Bronchial epithelial cell (primary cell): Measurements from ENCODE around the gene RIC8B.

- RRBS, 2 experiments, result no CpG with 5 or more reads among the region's 16 CpGs
Measured at GRCh38 chr12:104473072-104474258, 16.7 kb downstream of the CHST11 start.

GRCh38 chr12:104603803-104604903, 147.4 kb downstream of the CHST11 start:
- RRBS, 2 experiments, result no CpG with 5 or more reads among the region's 11 CpGs

DNA sequence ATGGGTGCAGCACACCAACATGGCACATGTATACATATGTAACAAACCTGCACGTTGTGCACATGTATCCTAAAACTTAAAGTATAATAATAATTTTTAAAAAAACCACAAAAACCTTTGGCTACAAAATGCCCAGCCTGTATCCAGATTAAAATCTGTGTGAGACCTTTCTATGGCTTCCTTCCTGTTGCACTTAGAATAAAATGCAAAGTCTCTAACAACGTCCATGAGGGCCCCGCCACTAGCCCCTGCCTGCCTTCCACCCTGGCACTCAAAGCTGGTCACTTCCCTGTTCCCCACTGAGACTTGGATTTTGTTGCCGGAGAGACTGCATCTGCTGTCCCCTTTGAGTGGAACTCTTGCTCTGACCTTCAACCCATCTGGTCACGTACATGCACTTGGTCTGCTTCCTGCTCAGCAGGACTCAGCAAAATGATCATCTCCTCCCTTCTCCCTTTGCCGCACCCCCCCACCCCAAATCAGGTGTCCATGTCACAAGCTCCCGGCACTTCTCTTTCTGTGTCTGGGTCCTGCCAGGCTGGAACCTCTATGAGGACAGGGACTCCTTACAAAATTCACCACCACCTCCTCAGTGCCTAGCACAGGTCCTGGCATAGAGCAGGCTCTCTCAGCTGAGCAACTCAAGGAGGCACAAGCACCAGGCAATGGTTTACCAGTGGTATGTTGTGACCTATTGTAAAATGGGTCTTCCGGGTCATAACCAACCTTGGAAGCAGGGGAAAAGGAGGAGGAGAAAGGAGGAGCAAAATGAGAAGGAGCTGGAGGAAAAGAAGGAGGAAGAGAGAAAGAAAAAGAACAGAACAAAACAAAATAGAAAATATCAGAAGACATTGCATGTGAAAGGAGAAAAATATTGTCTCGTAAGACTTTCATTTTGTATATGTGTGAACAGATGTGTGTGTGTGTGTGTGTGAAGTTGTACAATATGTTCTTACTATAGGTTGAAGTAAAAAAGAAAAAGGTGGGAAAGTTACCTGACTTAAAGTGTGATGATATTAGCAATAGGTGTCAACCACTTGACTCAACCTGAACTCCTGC, 181.0 kb downstream of the CHST11 start:
- RRBS, 2 experiments, result no CpG with 5 or more reads among the region's 9 CpGs

DNA sequence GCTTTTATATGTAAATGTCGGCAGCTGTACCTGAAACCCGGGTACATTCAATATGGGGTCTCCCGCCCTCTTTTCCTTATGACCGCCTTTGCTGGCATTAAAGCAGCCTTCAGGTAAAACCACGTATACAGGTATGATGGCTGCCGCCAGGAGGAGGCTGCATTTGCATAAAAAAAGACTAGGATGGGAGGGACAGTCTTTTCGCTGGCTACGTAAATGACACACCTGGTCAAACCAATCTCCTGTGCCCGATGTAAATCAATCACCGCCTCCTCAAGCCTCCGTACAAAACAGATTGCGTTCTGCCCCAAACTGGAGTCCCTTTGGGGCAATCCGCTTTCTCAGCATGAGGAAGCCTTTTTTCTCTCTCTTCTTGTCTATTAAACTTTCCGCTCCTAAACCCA, 8.1 kb upstream of the ALDH1L2 start:
- RRBS, 2 experiments, result no CpG with 5 or more reads among the region's 14 CpGs

DNA sequence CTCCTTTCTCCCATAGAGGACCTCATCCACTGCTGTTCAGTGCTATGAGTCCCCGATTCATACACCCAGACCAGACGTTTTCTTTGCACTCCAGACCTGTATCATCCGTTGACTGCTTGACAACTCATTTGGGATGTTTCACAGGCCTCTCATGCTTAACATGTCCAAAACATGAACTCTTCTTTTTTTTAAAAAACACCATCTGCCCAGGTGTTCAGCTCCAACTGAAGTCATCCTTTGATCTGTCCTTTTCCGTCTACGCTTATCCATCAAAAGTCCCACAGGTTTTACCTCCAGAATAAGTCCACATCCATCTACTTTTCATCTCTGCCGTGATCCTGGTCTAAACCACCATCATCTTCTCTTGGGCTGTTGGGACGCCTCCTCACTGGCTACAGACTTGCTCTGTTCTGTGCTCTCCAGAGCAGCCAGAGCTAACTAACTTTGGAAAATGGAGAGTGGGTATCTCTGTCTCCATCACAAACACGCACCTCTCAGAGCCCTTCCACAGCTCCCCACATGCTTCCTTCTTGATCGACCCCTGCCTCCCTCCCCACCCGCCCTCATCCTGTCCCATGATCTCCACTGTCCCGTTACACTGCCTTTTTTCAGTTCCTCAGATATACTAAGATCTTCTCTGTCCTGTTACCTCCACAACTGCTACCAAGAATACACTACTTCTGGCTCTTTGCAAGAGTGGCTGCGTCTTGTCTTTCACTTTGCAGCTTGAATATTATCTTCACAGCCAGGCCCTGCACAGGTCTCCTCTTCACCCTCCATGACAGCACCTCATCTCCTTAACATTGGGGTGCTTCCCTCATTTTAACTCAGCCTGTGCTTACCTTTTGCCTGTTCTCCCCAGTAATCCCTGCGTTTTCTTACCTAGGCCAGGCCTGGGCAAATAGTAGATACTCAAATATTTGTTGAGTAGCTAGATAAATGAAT, 43.8 kb downstream of the APPL2 start:
- RRBS, 2 experiments, result no CpG with 5 or more reads among the region's 13 CpGs

DNA sequence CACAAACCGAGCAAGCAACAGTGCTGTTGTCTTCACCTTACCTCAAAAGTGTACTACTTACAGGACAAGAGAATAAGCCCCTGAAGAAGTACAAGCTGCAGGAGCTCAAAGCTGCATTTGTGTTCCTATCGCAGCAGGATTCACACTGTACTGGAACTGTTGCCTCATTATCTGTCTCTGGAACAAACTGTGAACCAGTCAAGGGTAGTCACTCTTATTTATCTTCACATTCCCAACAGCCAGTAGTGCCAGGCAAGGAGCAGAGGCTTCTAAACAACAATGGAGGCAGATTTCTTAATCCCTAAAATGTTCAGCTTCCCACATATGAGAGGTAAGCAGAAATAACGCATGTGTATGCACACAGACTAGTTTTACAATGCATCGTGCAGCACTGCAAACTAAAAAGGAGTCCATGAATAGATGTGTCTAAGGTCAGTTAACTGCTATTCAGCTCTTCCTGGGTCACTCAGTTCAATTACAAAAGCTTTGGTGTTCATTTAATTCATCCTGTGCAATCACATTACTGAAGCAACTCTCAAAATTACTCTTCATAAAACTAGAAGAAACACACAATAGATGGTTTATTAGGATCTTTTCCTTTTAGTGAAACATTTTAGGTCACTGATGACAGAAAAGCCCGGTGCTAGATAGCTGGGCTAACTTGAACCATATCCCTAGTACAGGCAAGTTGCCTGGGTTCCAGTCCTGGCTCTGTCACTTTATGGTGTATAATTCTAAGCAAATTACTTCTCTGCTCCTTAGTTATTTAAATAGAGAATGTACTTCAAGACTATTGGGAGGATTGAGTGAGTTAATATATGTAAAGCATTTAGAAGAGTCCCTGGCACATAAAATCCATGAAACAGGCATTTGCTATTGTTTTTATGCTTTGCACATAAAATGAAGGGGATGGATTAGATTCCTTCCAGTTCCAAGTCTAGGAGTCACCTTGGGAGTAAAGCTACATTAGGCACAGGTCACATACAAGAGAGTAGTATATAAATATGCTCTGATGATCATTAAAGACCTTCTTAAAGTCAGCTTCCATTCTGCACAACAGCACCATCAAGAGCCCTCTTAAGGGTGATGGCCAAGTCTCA, 2.6 kb downstream of the APPL2 start:
- RRBS, 2 experiments, result no CpG with 5 or more reads among the region's 5 CpGs

- RRBS, 2 experiments, result 15 to 31% methylated on average over 2 of the region's 6 CpGs
Measured at GRCh38 chr12:105459811-105460407, 129.4 kb downstream of the C12orf75 start.

DNA sequence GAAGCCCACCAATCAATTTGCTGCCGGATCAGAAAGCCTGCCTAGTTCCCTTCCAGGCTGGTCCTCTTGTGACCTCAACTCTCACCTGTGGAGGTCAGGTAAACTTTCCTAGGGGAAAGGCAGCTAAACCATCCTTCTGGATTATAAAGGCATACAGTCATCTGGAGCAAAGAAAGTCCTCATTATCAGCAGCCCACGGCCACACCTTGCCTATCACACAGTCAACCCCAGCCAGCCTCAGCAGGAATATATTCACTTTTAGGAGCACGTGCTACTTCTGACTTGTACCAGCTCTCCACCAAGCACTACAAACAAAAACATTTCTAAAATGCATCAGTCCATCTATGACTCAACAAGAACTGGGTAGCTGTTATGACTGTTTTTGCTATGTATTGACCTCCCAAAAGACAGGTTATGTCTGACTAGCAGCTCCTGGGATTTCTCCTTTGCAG, 31.3 kb downstream of the NUAK1 start:
- RRBS, 2 experiments, result no CpG with 5 or more reads among the region's 3 CpGs

DNA sequence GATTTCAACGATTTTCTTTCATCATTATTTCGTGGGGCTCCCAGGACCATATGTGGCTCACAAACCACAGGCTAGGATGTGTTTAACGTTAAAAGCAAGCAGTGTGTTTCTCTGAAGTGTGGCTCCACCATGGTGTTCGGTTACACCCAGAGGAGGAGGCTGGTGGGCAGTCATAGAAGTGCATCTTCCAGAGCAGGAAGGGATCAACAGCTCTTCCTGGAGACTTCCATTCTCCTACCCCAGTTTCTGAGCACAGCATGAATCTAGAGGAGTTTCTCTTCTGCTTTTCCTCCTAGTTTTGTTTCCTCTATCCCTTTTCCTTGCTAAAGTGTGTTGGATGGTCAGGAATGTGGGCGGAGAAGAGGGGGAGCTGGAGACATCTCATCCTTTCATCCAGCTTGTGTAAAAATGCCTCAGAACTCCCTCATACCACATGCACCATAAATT, 3.8 kb upstream of the CKAP4 start:
- RRBS, 2 experiments, result no CpG with 5 or more reads among the region's 5 CpGs

- RRBS, 2 experiments, result no CpG with 5 or more reads among the region's 2 CpGs
Measured at GRCh38 chr12:106268969-106269499, 21.2 kb upstream of the CKAP4 start.

- RRBS, 2 experiments, result no CpG with 5 or more reads among the region's 3 CpGs
Measured at GRCh38 chr12:106279448-106280026, 23.0 kb upstream of the TCP11L2 start.

DNA sequence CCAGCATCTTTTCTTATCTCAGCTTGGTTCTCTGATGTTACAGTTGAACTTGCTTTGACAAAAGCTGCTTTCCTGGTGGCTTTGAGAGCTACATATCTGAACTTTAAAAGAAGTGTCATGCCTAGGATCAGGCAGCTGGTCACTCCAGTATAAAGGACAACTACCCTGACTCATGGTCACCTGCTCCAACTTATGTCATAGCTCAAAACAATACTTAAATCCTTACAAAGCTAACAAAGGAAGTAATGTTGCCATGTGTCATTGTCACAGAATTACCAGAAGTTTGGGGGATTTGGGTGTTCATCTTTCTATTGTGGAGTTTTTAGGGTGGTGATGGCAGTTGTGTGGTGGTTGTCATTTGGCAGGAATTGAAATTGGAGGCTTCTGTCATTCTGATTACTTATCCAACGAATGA, 1.8 kb upstream of the TCP11L2 start:
- RRBS, 2 experiments, result no CpG with 5 or more reads among the region's 1 CpG

DNA sequence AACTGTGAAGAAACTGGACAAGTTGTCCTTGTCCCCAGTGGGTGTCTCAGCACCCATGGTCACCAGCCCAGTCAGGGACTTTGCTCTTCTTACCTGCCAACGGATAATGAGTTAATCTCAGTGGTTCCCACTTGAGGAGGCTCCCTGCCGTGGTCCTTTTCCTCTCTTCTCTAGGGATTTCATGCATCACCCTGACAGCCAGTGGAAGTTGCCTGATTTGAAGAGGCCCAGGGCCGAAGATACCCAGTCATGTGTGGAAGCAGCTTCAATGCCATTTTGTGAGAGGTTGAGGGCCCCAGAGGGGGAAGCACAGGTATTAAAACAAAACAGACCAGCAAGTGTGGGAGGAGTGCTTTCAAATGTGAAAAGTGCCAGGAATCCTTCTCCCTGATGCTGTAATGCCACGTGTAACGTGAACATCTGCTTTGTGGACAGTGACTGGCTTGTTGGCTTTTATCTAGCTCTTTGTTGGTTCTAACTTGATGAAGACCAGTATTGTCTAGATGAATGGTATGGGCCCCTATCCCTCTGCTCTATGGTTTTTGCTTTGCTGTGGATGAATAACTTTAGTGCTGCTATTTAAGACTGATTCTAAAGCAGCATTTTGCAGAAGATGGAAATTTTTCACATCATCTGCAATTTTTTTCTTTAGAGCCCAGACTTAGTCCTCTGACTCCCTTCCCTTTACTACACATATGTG, 1.5 kb downstream of the TCP11L2 start:
- RRBS, 2 experiments, result no CpG with 5 or more reads among the region's 5 CpGs

DNA sequence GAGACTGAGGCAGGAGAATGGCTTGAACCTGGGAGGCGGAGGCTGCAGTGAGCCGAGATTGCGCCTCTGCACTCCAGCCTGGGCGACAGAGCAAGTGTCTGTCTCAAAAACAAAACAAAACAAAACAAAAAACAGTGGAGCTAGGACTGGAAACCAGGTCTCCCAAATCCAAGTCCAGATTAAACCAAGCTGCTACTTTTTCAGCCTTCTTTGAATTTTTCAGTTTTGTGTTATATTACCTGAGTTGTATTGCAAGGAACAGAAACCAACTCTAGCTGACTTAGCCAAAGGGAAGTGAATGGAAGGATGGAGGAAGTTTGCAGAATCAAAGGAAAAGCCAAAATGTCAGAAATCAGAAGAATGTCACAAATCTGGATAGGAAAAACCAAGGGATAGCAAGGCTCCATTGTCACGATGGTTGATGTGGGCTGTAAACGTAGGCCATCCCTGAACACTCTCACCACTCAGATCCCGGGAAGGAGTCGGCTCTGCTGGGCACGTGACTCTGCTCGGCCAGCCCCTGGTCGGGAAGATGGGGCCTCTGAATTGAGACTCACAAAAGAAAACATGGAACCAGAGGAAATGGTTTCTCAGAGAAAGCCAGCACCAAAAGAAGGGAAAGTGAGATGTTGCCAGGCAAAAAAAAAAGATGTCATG, 26.0 kb downstream of the TCP11L2 start:
- RRBS, 2 experiments, result no CpG with 5 or more reads among the region's 11 CpGs

GRCh38 chr12:106345588-106346277, 11.8 kb upstream of the POLR3B start:
- RRBS, 2 experiments, result no CpG with 5 or more reads among the region's 5 CpGs

- RRBS, 2 experiments, result 4% methylated on average over 5 of the region's 24 CpGs; no CpG with 5 or more reads in 1 of the 2 experiments
Measured at GRCh38 chr12:106644847-106645573, 62.2 kb downstream of the RFX4 start.

DNA sequence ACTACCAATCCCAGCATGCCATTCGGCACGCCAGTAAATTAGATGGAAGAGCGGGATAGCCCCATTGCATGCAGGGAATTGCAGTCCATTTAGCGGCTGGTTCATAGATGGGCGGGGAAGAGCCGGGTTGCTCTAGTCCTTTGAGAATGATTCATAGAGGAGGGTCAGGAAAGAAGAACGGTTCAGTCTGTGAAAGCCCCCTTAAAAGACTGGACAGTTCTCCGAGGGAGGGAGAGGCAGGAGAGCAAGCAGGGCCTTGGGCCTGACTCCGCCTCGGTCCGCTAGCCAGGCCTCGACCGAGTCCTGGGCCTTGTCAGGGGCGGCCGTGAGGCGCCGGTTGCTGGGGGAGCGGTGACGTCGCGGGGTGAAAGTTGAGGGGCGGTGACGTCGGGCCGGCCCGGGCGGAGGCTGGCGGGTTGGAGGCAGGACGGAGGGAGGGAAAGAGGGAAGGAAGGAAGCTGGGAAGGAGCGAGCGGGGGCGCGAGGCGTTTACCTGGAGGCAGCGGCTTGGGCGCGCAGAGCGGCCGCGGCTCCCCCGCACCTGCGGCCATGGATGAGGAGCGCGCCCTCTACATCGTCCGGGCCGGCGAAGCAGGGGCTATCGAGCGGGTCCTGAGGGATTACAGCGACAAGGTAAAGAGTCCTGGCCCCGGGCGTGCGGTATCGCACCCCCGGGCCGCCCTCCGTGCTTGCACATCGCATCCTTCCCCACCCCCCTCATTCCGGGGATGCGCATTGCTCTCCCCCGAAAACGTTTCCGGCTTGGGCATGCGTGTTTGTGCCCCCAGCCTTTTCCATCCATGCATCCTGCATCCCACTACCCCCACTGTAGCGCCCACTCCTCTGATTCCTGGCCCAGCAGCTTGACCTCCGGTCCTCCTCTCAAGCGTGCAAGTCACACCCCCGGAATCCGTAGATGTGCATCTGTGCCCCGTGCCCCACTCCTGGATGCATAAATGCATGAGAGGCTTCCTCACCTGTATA, at the start of gene RIC8B:
Gene RIC8B (plus strand): TSS at position 486 of the 984 bp plus-strand sequence.
- RRBS, 2 experiments, result under 1 to 4% methylated on average over 20 of the region's 71 CpGs

DNA sequence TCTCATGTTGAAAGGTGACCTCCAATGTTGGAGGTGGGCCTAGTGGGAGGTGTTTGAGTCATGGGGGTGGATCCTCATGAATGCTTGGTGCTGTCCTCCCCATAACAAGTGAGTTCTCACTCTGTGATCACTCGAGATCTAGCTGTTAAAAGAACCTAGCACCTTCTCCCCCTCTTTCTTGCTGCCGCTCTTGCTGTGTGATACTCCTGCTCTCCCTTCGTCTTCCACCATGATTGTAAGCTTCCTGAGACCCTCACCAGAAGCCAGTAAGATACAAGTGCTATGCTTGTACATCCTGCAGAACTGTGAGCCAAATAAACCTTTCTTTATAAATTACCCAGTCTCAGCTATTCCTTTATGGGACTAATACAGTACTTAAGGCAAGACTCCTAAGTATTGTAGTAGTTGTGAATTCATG, 59.3 kb downstream of the RIC8B start:
- RRBS, 2 experiments, result no CpG with 5 or more reads among the region's 3 CpGs

GRCh38 chr12:106962549-106963773, 7.3 kb downstream of the TMEM263 start:
- RRBS, 2 experiments, result no CpG with 5 or more reads among the region's 8 CpGs